Camera-type eye (tissue), 1 donor: Measurements from ENCODE around the genes SLC29A3 and PSAP.

DNA sequence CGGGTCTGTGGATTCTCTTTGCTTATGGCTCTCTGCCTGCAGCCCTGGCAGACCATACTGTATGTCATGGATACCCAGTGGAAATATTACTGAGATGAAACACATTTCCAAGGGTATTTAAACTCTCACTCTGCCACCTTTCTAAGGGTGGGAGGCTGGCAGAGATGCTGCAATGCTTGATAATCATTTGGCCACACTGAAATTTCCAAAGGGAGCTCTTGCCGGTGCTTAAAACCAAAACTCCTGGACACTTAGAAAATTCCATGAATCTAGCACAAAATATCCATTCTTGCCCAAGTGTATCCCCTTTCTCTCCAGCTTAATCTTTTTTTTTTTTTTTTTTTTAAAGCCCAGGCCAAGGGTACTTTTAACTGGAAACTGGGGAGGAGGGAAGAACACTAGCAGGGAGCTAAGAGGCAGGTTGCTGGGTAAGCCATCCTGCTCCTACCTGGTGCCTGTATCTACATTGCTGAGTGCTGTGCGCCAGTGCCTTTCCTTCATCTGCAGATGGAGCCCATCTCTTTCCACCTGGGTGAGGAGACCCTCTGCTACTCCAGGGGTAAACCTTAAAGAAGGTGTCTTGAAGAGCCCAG lies 13.8 kb downstream of the NODAL start:
- RAMPAGE, long total RNA = no peak

DNA sequence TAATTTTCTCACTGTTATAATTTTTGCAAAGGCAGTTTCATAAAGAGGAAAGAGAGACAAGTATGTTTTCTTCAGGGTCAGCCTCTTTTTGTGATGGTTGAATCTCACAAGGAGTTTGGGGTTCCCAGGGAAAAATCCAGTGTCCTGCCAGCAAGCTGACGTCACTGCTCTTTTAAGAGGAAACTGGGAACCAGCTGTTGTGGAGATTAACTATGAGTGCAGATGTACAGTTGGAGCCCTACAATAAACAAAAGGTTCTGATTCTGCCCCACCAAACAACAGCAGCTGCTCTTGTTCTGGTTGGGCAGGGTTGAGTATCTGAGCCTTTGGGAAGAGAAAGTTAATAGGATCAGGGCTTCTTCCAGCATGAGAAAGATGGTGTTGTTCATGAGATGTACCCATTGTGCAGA lies 12.8 kb downstream of the PRF1 start:
- RAMPAGE, long total RNA = no peak

DNA sequence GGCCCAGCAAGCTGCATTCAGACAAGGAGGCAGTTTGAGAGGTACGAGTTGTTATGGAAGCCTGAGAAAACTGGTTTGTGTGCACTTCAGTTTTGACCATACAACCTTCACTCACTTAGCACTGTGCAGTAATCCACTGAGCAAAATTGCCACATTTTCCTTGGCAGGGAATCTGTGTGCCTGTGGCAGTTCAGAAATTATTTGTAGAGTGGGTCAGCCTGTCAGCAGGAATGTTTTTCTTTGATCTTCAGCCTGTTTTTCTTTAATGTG lies 20.1 kb downstream of the SGPL1 start:
- RAMPAGE, long total RNA = no peak

DNA sequence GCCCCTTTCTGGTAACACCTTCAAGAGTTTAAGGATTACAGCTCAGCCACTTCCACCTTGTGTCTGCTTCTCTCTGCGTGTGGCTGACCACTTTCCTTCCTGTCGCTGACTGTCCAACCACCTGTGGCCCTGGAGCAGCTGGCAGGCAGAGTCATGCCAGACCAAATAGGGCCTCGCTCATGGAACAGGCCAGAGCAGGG lies 97.3 kb upstream of the PCBD1 start:
- RAMPAGE, long total RNA = no peak

DNA sequence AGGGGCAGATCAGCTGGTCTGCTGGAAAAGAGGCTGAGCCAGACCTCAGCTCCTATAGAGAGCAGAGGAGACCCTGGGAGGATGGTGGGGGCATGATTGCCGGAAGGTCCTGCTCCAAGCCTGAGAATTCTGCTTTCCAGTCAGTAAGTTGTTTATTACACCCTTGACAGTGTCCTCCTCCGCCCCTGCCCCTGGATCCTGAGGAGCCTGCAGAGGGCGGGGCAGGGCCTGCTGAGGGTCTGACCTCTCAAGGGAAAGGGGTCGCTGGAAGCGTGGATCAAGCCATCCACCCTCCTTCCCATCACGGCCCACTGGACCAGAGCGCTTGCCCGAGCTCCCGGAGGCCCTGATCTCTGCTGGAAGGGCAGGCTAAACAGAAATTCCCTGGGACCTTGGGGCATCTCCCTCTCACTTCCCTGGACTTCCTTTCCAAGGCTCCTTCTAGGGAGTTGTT lies 16.9 kb downstream of the UNC5B start:
- RAMPAGE, long total RNA = no peak

GRCh38 chr10:71252176-71252577 lies 39.8 kb downstream of the UNC5B start:
- RAMPAGE, long total RNA = no peak

DNA sequence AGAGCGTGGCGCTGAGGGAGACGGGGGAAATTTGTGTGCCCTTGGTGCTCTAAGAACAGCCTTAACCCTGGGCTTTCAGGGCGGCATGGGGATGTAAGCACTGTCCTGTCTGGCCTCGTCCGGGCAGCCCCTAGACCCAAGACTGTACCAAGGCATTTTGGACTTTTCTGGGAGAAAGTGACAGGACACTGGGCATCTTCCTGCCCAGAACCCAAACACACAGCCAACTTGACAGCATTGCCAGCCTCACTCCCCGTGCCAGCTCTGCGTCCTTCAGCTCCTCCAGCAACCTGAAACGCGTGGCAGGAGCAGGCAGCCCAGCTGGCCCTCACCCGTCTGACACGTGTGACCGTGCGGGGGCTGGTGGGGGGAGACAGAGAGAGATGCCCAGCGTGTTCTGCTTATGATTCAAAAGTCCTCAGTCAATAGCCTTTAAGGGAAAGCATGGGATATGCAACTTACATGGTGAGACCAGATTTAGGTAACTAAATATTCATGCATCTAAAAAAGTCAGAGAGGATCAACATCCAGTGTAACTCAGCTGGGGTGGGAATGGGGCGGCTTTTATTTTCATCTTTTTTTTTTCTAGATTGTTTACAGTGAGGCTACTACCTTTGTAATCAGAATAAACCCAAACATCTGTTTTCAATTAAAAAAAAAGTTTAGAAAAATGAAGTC lies 50.3 kb upstream of the SLC29A3 start:
- RAMPAGE, long total RNA = no peak

DNA sequence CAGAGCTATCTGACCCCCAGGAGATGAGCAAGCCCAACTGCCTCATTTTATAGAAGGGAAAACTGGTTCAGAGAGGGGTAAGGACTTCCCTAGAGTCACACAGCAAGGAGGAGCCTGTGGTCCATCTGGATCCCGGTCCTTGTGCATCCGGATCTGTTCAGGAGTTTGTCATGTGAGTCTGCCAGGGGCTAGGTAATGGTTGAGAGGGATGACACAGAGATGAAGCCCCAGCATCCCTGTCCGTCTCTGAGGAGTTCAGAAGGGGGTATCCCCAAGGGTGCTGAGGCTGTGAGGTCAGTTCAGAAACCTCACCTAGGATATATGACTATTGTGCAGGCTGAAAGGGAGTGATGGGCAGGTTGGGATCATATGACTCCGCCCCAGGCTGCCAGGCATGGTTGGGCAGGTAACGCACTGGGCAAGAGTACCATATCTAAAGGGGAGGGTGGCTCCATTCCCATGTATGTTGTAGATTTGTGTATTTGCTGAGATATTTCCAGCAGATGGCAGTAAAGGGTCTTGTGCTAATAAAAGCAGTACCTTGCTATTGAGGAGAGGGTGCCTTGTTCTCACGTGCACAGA lies 16.0 kb upstream of the SLC29A3 start:
- RAMPAGE, long total RNA = no peak

DNA sequence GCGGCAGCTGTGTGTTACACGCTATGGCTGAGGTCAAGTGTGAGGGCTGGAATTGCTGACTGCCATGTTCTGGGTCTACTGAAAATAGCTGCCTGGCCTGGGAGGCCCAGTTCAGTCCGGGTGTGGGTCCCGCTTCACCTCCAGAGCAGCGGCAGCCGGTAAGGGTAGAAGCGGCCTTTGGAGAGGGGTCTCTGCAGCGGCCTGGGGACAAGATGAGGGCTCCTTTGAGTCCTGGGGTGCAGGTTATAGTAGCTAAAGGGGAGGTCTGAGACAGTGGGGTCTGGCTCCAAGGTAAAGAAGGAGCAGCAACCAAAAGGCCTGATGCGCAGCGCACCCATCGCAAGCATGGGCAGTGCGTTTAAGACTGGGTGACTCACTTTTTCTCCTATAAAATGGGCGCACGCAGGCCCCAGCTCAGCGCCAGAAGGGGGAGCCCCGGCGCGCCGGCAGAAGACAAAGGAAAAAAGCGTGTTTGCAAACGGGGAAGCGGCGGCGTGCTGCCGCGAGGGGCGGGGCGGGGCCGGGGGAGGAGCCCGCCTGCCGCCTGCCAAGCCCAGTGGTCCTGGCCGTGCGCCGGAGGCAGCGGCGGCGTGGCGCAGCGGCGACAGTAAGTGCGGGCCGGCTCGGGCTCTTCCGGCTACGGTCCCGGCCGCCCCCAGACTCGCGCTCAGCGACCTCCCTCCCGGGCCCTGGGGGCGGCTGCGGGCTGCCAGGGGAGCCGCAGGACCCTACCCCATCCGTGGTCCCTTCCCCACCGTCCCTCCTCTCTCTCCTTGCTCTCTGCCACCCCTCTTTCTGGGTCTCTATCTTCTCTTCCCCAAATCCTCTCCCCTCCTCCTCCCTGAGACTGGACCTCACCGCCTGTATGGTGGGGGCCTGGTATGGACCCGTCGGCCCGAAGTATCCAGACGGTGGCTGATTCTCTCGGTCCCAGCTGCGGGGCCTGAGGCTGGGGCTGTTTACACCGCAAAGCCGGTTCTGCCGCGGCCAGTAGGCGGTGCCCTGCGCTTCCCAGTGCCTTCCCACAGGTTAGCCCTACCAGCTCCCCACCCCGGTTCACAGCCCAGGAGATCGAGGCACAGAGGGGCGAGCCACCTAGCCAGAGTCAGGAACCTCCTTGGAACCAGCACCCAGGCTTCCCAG lies at the start of gene SLC29A3:
TSS of gene SLC29A3 (plus strand) at position 556 of the 1,143 bp plus-strand sequence.
- RAMPAGE, long total RNA = no peak

DNA sequence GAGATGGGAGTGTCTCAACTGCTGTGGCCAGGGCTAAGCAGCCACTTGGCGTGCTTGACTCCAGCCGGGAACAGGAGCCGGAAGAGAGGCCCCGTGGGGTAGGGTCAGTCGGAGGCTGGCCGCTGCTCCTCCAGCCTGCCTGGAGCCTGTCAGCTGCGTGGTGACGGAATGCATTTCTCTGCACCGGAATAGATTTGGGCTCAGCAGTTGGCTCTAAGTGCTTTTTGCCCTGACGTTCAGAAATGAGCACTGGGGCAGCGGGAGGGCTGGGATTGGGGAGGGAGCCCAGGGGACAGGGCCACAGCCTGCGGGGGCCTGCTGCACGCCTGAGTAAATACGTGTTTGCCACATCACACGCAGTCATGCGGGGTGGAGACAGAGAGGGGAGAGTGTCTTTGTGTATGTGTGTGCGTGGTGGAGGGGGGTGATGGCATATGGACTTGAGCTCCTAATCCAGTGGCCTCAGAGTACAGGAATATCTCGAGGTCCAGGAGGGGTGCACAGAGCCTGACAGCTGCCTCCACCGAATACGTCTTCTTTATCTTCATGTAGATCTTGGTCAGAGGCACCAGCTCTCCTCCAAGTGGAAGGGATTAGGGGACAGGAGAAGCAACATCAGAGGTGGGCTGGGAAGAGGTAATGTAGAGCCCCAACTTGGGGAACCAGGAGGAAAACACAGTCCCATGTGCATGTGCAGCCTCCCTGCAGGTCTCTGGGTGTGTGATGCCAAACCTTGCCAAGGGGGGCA lies 151.3 kb downstream of the CDH23 start:
- RAMPAGE, long total RNA = no peak

DNA sequence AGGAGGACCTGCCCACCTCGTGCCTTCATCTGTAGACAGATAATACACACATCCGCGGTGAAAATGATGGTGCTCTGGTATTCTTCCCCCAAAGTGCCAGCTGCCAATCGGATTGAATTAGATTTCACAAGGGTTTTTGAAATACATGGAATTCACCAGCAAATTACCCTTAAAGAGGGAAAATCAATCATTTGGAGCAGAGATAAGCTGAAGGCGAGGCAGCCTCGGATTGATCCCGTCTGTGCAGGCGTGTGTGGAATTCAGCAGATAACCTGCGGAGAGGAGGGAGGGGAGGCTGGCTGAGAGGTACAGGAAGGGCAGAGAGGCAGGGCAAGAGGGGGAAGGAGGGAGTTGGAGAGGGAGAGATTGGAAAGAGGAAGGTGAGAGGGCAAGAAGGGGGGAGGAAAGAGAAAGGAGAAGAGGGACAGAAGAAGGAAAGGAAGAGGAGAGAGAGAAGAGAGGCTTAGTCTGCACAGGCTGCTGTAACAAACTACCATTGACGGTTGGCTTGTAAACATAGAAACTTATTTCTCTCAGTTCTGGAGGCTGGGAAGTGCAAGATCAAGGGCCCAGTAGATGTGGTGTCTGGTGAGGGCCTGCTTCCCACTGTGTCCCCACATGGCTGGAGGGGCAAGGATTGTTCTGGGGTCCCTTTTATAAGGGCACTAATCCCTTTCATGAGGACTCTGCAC lies 84.1 kb downstream of the C10orf105 start:
- RAMPAGE, long total RNA = no peak

DNA sequence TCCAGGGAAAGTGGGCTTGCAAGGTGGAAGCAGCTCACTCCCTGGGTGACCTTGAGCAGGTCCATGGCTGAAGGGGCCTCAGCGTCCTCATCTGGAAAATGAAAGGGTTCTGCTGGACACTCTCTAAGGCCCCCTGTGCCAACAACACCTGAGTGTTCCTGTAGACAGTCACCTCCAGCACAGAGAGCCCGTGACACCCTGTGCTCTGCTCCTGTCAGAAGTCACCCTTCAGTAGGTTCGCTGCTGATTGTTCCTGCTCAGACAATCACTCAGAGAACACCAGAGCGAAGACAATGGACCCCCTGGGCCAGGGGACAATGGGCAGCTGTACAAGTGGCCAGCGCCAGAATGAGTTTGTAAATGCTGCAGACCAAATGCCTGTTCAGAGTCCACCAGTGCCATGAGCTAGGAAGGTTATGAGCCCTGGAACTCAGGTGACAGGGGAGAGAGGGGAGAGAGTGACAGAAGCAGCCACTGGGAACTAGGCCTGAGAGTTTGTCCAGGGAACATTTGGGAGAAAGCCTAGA lies 60.6 kb downstream of the C10orf105 start:
- RAMPAGE, long total RNA = no peak

- RAMPAGE, long total RNA = no peak
Observed at GRCh38 chr10:71709105-71709481, 10.5 kb downstream of the C10orf105 start.

DNA sequence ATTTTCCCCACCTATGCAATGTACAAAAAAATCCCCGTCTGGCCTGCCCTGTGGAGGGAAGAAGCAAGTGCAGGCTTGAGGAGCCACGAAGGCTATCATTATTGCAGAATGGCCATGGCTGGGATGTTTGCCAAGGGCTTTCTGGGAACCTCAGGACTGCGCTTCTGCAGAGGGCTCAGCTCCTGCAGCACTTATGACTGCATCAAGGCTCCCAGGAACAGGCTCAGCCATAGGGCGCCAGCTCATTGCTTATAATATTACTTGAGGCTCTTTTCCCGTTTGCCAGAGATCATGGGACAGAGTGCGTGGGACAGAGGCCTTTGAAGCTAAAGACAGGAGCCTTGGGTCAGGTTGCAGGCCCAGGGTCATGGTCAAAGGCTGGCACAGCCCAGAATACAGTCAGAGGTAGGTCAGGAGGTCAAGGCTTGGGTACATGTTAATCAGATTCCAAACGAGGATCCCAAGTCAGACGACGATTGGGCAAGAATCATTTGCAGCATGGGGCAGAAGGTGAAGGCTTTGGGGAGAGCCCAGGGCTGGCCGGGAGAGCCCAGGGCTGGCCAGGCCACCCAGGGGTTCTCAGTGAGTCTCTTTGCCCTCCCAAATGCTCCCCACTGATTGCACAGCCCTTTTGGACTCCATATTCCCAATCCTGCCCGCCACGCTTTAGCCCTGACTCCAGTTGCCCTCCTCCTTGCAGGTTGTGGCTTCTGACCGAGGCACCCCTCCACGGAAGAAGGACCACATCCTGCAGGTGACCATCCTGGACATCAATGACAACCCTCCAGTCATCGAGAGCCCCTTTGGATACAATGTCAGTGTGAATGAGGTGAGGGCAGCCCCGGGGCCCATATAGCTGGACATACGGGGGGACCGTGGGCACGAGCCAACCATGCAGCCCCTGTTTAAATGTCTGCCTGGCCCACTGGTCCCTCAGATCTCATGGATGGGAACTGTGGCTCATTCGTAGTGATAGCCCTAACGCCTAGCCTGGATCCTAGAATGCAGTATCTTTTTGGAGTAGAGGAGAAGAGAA lies 20.9 kb upstream of the C10orf105 start:
- RAMPAGE, long total RNA = no peak

- RAMPAGE, long total RNA = no peak
Observed at GRCh38 chr10:71766921-71767544, 6.3 kb downstream of the VSIR start.

GRCh38 chr10:71772847-71773308 lies 442 bp downstream of the VSIR start:
- RAMPAGE, long total RNA = no peak

DNA sequence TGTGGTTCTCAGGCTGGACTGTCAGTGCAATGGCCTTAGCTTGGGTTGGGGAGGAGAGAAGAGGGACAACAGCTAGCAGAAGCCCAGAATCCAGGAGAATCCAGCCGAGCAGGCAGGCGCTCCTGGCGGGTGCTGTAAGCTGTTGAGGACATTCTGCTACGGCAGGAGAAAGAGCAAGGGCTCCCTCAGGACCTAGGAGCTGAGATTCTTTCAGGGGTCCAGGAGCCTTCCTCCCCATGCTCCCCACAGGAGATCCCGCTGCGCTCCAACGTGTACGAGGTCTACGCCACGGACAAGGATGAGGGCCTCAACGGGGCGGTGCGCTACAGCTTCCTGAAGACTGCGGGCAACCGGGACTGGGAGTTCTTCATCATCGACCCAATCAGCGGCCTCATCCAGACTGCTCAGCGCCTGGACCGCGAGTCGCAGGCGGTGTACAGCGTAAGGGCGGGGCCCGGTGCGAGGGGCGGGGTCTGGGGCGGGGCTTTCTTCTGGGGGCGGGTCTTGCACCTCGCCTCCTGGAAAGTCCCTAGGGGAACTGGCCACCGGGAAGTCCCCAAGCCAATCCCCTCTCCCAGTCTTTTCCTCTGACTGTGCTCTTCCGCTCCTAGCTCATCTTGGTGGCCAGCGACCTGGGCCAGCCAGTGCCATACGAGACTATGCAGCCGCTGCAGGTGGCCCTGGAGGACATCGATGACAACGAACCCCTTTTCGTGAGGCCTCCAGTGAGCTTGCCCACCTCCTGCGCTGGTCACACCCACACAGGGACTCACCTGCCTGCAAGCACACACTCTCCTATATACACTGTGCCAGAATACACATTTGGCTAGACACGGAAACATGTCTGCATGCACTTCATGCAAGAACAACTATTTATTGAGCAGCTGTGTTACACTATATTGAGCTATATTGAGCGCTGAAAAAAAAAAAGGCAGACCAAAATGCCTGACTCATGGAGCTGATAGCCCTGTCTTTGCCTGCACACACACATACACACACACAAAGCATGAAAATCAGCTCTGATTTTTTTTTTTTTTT lies 32.6 kb upstream of the VSIR start:
- RAMPAGE, long total RNA = no peak

GRCh38 chr10:71830054-71831038 lies 20.7 kb downstream of the PSAP start:
- RAMPAGE, long total RNA = no peak

DNA sequence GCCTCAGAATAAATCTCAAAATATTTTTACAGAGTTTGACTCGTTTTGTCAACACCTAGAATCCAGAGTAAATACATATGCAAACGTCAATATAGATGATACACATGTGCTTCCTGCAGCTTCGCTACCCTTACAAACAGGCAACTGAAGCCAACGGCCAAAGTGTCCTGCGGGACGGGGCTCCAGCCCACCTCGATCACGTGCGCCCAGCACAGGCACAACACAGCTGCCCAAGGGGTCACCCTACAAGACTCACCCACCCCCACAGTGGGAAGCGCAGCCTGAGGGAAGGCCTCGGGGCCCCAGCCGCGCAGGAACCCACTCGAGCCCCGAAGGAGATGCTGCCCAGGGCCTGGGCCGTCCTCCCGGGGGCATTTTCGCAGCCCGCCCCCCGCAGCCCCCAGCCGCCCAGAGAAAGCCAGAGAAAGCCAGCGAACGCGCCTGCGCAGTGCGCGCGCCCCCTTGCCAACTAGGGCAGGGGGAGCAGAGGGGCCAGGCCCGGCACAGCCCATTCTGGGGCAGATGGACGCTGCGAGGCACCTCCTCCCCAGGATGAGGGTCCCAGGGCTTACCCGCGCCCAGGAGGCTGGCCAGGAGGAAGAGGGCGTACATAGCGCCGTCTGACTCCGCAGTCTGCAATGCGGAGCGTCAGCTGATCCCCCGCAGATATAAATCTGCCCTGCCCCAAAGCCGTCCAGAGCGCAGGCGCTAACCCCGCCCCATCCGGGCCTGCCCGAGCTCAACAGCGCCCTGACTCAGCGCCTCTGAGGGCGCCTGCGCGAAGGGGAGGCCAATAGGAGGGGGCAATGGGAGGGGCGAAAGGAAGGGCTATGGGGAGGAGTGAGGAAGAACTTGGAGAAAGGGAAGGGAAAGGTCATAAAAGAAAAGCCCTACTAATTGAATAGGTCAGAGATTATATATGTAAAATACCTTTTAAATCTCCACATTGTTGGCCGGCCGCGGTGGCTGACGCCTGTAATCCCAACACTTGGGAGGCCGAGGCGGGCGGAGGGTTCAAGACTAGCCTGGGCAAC lies at the start of gene PSAP:
TSS of gene PSAP (minus strand) at position 642 of the 1,034 bp plus-strand sequence.
- RAMPAGE, long total RNA = start-site peak on the minus strand centred at position 663 of the sequence, 48 bp wide, 738 reads

DNA sequence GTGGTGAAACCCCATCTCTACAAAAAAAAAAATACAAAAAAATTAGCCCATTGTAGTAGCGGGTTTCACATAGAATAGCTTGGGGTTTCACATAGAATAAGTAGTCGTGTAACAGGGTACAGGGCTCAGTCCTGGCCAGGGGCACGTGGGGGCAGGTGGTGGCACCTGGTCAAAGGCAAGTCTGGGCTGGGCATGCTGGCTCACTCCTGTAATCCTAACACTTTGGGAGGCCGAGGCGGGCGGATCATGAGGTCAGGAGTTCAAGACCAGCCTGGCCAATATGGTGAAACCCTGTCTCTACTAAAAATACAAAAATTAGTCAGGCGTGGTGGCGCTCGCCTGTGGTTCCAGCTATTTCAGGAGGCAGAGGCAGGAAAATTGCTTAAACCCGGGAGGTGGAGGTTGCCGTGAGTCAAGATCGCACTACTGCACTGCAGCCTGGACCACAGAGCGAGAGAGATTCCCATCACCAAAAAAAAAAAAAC lies 635 bp upstream of the PSAP start:
- RAMPAGE, long total RNA = no peak